ENCODE measurements around a stretch of chr17.

GRCh38 chr17:70171077-70171664, 1.8 kb downstream of the KCNJ2 start:
- PRO-cap = no peak

DNA sequence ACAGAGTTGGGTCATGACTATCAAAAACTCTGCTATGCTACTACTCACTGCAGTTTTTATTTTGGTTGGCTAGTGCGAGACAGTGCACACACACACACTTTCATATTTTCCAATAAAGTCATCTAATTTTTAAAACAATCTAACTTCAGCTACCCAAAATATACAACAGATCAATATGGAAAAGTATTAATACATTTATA, 119.4 kb downstream of the KCNJ2 start:
- PRO-cap = no peak

- PRO-cap = no peak
These were observed 778.4 kb downstream of the KCNJ2 start for GRCh38 chr17:70947622-70948237.

- PRO-cap = no peak
These were observed 833.3 kb upstream of the SOX9 start for GRCh38 chr17:71287367-71288024.

DNA sequence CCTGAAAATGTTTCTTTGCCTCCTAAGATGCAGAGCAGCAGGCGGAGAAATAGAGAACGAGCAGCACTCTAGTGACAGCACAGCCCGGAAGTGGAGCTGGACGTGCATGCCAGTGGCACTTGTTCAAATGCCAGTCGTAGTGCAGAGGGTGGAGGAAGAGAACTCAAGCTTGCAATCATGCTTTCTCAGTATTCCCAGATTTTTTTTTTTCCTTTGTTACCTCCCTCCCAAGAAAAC, 182.2 kb upstream of the SOX9 start:
- PRO-cap = no peak

- PRO-cap = no peak
These were observed 4.6 kb upstream of the SOX9 start for GRCh38 chr17:72116140-72116658.

DNA sequence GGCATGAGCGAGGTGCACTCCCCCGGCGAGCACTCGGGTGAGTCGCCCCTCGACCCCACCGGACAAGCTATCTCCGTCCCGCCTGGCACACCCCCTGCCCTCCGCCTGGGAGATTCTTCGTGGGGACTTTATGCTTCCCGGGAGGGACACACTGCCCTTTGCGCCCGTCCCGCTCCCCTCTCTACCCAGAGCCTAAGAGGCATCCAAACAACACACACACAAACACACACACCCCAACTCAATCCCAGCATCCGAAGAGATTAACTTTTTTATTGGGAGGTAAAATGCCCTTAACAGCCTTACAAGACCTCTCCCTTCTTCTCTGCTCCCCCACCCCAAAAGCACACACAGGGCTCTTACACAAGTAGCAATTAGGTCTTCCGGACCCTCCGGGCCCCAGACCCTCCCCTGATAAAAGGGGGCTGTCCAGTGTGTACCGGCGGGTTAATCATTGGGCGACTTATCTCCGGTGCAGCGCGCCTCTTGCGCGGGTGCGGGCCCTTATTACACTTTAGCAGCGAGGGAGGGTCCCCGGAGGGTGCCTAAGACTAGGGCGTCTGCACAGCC, 2.2 kb downstream of the SOX9 start:
- PRO-cap = no peak

GRCh38 chr17:72135382-72135821, 14.6 kb downstream of the SOX9 start:
- PRO-cap = no peak

- PRO-cap = no peak
These were observed 311.4 kb downstream of the SOX9 start for GRCh38 chr17:72432016-72432772.

DNA sequence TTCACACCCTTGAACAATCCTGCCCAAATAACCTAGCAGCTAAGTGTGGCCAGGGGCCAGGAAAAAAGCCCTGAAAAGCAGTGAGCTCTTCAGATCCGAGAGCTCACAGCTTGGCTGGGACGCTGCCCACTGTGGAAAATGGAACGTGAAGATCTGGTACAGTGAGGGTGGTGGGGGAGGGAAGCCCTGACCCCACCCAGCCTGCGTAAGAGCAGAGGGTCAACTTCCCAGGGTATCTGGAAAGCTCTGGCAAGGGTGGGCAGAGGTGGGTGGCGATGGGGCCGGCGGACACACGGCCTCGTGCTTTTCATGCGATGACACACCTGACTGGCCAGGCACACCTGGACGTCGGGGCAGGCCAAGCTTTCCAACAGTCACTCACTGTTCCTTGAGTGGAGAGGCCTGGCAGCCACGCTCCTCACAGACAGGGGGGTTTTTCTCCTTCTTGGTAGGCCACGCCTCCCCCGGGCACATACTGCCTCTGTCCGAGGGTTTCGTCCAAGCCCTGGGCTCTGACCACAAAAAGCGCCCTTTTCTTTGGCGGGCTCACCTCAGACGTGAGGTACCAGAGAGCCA, 324.7 kb downstream of the SOX9 start:
- PRO-cap = no peak

DNA sequence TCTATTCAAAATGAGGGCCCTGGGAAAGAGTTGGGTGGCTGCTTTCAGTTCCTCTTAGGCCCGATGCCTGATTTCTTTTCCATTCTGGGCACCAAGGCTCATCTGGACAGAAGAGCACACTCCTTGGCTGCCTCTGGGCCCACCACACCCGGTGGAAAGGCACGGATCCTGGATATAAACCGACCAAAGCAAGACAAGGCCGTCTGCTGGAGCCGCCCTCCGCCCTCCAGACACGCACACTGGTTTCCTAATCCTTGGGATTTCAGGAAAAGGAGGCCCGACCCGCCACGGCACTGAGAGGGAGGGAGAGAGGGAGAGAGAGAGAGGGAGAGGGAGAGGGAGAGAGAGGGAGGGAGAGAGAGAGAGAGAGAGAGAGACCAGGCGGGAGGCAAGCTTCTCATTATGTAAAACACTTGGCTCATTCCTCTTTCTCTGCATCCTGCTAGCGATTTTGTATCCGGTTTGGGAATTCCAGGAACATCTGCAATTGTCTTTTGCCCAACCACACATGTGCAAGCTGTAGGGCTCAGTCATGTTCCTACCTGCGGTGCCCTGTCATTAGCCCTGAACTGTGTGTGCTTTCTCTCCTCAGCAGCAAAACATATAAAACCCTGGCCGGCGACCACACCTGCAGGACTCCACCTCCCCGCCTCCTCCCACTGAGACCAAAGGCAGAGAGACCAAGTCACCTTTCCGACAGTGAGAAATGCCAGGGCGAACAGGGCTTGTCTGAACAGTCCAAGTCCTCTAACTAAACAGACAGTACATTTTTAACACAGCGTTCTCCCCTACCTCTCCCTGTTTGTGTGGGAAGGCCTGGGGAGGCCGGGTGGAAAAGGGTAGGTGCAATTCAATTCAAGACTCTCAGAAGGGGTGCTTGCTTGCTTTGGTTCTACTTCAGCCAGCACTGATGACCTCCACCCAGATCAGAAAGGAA, 347.3 kb downstream of the SOX9 start:
- PRO-cap = unidirectional peak, minus-strand start at position 241 of the sequence

- PRO-cap = no peak
These were observed 373.8 kb downstream of the SOX9 start for GRCh38 chr17:72494371-72495215.

DNA sequence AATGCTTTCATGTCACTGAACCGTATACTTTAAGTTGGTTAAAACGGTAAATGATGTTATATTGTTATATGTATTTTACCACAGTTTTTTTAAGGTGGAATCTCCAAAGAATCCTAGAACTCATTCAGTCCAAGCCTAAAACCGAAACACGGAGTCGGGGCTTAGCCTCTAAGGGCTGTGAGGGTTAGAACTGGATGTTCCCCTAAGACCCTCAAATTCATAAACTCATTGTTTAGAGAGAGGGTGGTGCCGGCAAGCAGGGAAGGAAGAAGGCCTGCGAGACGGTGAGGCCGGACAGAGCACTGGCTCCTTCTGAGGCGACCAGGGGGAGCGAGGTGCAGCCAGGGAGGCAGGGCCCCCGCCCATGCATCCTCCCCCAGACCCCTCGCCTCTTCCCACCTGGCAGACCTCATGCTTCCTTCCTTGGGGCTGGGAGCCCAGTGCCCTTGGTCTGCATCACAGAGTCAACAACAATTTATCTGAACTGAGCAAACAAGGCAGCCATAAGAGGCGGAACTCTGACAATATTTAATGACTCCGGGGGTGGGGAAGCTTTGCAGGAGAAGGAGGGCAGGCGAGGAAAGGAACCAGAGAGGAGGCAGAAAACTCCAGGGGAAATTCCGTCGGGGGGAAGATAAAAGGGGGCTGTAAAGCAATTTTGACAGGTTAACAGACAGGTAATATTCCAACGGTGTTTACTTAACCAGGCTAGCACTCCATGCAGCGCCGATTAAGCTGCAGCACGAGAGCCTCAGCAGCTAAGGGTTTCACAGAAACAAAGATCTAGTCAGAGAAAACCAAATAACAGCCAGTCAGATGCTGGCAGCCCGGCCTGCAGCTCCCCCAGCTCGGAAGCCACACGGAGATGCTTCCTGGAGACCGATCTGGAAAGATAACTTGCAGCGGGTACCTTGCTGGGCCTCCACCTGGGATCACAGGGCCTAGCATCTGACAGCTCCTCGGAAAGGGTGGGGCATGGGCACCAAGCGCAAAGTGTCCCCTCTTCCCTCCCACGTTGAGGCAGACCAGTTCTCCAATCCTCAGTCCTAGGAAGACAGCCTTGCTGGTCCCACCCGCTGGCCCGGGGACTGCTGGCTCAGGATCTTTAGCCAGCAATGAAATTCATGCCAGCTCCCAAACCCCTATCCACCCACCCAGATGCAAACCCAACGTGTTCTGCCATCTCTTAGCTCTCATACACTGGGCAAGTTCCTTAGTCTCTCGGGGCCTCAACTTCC, 398.1 kb downstream of the SOX9 start:
- PRO-cap = no peak

DNA sequence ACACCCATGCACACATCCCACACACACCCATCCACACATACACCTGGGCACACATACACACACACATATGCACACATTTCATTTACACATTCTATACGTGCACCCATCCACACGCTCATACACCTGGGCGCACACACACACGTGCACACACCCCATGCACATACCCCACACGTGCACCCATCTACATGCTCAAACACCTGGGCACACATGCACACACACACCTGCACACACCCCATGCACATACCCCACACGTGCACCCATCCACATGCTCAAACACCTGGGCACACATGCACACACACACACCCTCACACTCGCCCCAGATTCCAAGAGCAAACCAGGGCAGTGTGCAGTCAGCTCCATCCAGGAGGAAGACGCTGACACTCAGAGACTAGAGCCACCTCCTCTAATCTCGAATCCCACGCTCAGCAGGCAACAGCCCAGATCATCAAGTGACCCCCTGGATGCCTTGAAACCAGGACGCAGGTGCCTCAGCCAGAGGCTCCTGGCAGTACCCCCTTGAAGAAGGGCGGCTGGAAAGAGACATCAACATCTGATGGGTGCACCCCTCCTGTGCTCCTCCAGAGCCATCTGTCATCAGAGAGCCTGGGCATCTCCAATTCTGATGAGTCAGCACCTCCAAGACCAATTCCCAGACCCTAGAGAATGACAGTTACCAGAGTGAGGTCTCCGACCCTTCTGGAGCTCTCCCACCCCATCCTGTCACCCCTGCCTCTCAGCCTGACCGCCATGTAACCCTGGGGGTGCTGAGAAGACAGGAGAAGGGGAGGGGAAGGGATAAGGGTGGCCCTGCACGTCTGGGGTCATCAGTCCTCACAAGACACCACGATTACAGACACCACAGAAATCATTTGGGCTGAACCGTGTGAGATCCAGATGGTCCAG, 433.5 kb downstream of the SOX9 start:
- PRO-cap = no peak

DNA sequence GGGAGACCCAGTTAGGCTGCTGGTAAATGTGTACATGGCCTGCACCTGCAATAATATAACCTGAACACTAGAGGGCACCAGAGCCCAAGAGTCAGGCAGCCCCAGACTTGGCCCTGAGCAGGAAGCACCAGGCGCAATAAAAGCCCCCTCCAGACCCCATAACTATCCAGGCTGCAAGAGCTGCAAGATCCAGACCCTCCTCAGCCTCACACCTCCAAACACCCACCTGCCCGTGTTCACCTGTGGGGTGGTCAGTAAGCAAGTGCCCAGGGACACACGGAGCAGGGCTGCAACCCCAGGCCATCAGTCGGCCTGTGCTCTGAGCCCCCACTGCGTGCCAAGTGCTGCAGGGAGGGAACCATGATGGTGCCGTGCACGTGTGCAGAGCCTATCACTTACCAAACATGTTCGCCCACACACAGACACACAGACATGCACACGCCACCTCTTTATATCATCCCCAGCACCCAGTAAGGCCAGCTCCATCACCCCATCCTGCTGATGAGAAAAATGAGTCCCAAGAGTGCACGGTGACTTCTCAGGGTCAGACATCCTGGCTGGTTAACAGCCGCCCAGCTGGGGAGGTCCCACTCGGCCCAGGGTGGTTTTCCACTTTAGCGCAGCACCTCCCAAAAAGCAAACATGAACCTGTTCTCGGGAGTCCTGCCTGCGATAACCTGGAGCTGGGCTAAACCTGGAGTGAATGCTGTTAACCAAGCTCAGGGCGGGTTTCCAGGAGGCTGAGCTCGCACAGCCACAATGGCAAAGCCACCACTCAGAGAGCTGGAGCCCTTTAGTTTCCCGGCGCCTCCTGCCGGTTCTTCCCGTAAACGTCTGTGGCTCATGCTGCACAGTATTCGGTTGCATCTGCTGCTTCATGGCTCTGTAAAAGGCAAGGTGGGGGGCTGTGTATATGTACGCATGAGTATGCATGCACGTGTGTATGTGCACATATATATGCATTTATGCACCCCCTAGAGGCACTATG, 439.8 kb downstream of the SOX9 start:
- PRO-cap = no peak

GRCh38 chr17:72591178-72592020, 470.6 kb downstream of the SOX9 start:
- PRO-cap = unidirectional peak, plus-strand start at chr17:72591637

- PRO-cap = no peak
These were observed 363.6 kb downstream of the SLC39A11 start for GRCh38 chr17:72728877-72729355.

- PRO-cap = no peak
These were observed 287.3 kb downstream of the SLC39A11 start for GRCh38 chr17:72805030-72805714.

DNA sequence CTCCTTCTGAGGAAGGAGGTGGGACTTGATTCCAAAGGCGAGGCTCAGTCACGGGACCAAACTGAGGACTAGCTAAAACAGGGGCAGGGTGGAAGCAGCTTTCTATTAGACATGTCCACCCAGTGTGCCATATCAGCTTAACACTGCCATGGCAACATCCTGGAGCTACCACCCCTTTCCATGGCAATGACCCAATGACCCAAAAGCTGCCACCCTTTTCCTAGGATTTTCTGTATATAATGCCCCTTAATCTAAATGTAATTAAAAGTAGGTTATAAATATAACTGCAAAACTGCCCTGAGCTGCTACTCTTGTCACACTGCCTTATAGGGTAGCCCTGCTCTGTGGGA, 216.8 kb downstream of the SLC39A11 start:
- PRO-cap = no peak

GRCh38 chr17:72885839-72886720, 206.4 kb downstream of the SLC39A11 start:
- PRO-cap = no peak